ENCODE measurements around a stretch of chr12.

- PRO-cap, result no peak
Measured at GRCh38 chr12:113291027-113292136, 43.5 kb downstream of the SLC8B1 start.

- PRO-cap, result no peak
Measured at GRCh38 chr12:113397530-113397978, 6.1 kb downstream of the SDS start.

- PRO-cap, result no peak
Measured at GRCh38 chr12:113405570-113406032, 1.9 kb upstream of the SDS start.

- PRO-cap, result no peak
Measured at GRCh38 chr12:113507162-113507611, 35.5 kb upstream of the LHX5 start.

- PRO-cap, result no peak
Measured at GRCh38 chr12:113773232-113773971, 192.7 kb downstream of the RBM19 start.

GRCh38 chr12:113861562-113862088, 104.5 kb downstream of the RBM19 start:
- PRO-cap, result no peak

DNA sequence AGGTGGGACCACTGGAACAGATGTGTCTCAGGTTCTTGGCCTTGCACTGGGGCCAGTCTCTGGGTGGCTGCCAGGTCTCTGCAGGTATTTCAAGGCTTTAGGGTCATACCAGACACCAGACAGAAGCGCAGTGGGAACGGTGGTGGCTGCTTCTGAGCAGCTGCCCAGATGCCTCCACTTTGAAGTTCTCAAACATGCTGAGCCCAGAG, 75.0 kb upstream of the RBM19 start:
- PRO-cap, result no peak

GRCh38 chr12:114368739-114369019, 37.3 kb downstream of the TBX5 start:
- PRO-cap, result no peak

GRCh38 chr12:114404967-114405561, 880 bp downstream of the TBX5 start:
- PRO-cap, result no peak

DNA sequence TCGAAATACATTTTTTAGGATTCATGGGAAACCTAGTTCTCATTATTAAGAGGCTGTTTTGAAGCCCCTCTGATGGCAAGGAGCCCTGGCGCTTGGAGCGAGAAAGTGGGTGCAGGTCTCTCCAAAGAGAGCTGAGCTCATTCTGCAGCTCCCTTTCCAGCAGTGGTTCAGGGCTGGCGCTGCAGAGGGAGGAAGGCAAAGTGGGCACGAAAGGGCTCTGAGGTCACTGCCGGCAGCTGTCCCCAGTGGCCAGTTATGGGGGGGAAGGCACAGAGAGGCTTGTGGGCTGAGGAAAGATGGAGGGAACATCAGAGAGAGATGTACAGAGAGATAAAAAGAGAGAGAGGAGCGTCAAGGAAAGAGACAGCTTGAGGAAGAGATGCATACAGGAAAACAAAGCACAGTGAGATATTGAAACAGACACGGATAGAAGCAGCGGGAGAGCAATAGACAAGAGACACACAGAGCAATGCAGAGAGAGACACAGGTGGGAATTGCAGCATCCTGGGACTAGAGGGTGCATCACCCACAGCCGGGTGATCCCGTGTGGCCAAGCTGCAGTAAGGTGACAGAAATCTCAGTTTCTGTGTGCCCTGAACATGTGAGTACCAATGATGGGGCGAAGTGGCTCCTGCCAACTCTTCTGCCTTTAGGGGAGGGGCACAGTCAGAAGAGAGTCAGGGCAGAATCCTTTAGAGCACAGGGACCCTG, 75.4 kb upstream of the TBX5 start:
- PRO-cap, result no peak

- PRO-cap, result no peak
Measured at GRCh38 chr12:114611341-114611818, 72.6 kb downstream of the TBX3 start.

GRCh38 chr12:114667880-114668125, 16.2 kb downstream of the TBX3 start:
- PRO-cap, result no peak

DNA sequence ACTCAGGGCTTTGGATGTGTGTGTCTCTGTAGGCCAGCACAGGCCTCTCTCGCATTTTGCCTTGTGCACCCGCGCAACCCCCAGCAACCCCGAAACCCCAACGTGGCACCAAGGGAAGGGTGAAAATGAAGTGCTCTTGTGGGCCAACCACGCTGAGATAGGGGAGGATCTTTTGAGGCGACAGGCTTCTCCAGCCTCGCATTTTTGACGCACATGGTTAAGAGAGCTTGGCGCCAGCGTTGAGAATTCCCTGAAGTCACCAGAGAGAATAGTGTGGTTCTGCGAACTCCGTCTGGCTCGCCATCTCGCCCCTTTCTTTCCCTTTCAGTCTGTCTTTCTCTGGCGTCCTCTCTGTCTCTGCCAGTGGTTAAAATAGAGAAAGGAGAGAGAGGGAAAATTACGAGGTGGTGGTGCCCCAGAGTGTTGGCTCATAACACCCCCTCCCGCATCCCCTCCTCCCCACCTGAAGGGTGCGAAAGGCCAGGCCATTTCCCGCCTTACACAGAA, 1.9 kb upstream of the TBX3 start:
- PRO-cap, result no peak

DNA sequence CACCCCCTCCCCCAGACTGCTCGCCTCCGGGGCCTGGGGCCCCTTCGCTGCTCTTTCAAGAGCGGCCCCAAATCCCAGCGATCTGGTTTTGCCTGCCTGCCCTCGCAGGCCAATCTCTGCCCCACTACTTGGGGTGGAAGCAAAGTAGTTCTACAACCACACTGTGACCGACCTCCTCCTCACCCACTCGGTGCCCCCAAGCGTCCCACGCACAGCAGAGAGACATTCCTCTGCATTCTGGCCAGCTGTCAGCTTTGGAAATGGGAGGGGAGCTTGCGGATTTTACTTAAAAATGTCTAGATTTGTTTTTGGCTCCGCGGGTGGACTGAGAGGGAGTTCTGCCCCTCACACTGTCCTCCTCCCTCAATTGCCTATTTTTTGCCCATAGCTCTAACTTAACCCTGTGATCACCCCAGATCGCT, 2.5 kb upstream of the TBX3 start:
- PRO-cap, result no peak

GRCh38 chr12:114769523-114770096, 85.6 kb upstream of the TBX3 start:
- PRO-cap, result no peak

GRCh38 chr12:114813138-114813828, 129.3 kb upstream of the TBX3 start:
- PRO-cap, result no peak

DNA sequence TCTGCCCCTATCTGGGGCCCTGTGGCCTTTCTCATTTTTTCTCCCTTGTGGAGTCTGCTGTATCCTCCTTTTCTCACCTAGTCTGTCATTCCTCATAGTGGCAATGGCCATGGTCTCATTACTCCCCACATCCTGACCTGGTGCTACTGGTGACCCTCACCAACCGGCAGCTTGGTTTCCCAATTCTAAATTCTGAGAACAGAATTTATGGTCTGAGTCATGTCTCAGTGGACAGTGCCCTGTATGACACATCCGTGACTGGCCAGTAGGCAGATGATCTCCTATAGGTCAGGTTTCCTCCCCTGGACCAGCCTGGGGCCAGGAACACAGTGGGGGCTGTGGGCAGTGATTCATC, 249.4 kb upstream of the TBX3 start:
- PRO-cap, result no peak

- PRO-cap, result no peak
Measured at GRCh38 chr12:115354459-115355093, 670.6 kb upstream of the TBX3 start.

DNA sequence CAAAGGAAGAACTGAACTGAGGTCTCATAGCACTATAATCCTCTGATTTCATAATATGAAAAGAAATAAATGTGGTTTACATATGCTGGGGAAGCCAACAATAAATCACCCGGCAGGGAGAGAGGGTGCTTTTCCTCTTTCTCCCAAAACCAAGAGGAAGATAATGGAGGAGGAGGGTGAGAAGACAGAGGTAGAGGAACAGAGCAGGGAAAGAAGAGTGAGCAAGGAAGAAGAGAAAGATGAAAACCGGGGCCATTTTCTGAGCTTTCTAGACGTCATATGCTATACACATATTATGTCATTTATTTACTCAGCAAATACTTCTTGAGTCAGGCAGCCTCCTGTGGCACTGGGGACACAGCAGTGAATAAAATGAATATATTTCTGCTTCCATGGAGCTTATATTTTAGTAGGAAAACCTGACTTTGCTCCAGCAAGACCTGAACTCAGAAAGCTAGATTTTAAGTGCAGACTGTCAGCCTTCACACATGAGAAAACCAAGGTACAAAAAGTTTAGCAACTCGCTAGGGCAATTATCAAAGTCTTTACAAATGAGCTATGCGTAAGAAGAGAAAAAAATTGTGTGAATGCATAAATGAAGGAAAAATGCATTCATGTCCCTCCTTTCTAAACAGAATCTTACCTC, 710.8 kb upstream of the TBX3 start:
- PRO-cap, result no peak

- PRO-cap, result no peak
Measured at GRCh38 chr12:115398120-115399070, 714.4 kb upstream of the TBX3 start.

All from paraaortic lymph node (tissue), 1 donor.